Skeletal muscle tissue (tissue), 7 donors: ENCODE measurements around the gene RXRG.

- PRO-cap, 3 experiments = peak in 1 of 3 experiments; most common plus-strand start chr1:165445225 (in 1); most common minus-strand start chr1:165445126 (in 1)
- RAMPAGE, long total RNA = start-site peak on the minus strand at chr1:165444924-165445236, 449 and 272 reads in 2 replicates
- RRBS, 2 experiments = 0% methylated on average over 1 of the region's 35 CpGs
These were observed at the start of gene RXRG for GRCh38 chr1:165444895-165445533. RXRG (minus strand) TSS chr1:165445126.

DNA sequence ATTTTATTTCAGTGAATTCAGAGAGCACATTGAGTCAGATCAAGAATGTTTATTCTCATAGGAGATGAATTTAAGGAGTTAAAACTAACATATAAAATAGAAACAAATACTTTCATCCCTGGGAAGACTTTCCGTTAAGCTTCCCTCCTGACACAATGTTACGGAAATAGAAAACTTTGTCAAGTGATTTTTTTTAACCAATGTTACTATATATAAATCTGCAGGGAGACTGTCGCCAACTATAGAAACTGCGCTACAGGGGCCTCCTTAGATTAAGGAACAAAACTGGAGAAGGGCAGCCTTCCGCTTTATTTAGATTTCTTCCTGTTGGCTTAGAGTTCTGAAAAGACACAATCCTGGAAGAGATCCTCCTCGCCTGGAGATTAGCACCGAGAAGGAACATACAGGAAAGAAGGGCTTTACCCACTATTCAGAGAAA, 1.4 kb downstream of the MGST3 start:
- PRO-cap, 3 experiments = peak in 2 of 3 experiments; most common plus-strand start position 209 of the sequence (in 1); most common minus-strand start position 160 of the sequence (in 1)
- RAMPAGE, long total RNA = no peak
- RRBS, 2 experiments = no CpG with 5 or more reads among the region's 7 CpGs

DNA sequence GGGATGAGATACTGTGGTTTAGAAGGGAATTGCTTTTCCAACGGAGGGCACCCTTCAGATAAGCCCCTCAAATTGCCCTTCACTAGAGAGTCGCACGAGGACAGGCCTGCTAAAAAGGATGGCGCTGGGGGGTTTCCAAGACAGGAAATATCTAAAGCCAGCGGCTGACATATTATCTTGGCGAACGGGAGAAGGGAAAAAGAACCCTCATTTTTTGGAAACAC, 527 bp upstream of the UCK2 start:
- PRO-cap, 3 experiments = no peak in any of the 3 experiments
- RAMPAGE, long total RNA = no peak
- RRBS, 2 experiments = no CpG with 5 or more reads among the region's 7 CpGs

- PRO-cap, 3 experiments = no peak in any of the 3 experiments
- RAMPAGE, long total RNA = no peak
- RRBS, 2 experiments = no CpG with 5 or more reads among the region's 2 CpGs
These were observed 40.9 kb upstream of the FAM78B start for GRCh38 chr1:166207828-166208027.

GRCh38 chr1:166874326-166874972, 1.6 kb downstream of the TADA1 start:
- PRO-cap, 3 experiments = no peak in any of the 3 experiments
- RAMPAGE, long total RNA = no peak
- RRBS, 2 experiments = no CpG with 5 or more reads among the region's 9 CpGs

DNA sequence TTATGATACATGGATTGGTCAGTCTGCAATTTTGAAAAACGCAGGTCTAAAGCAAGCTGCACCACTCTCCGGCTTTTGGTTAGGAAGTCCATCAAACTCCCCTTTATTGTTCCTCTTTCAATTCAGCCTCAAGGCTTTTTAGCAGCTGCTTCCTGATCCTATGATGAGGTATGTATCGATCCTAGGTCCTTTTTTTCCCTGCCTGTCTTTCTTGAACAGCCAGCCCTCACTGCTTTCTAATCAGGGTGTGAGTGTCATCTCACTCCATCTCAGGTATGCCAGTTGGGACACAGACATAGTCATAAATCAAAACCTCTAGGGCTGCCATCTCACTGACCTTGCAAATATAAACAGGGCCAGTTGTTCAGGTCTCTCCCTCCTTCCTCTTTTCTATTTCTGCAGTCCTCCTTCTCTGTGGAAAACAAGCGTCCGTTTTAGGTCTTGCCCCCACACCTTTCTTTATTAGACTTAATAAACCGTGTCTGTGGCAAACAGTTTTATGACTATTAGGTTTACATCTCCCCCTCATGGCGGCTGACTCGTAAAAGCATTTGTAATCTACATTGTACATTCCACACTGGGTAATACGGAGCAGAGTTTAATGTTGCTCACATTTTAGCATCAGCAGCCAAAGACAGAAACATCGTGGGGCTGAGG, 11.5 kb downstream of the STYXL2 start:
- PRO-cap, 3 experiments = peak in 1 of 3 experiments; most common plus-strand start position 401 of the sequence (in 1); most common minus-strand start position 231 of the sequence (in 1)
- RAMPAGE, long total RNA = no peak
- RRBS, 2 experiments = no CpG with 5 or more reads among the region's 10 CpGs

GRCh38 chr1:167219685-167220714, 686 bp upstream of the POU2F1 start:
- PRO-cap, 3 experiments = peak in 3 of 3 experiments; most common minus-strand start chr1:167220536 (in 2)
- RAMPAGE, long total RNA = no peak
- RRBS, 2 experiments = 2 to 3% methylated on average over 16 of the region's 73 CpGs

DNA sequence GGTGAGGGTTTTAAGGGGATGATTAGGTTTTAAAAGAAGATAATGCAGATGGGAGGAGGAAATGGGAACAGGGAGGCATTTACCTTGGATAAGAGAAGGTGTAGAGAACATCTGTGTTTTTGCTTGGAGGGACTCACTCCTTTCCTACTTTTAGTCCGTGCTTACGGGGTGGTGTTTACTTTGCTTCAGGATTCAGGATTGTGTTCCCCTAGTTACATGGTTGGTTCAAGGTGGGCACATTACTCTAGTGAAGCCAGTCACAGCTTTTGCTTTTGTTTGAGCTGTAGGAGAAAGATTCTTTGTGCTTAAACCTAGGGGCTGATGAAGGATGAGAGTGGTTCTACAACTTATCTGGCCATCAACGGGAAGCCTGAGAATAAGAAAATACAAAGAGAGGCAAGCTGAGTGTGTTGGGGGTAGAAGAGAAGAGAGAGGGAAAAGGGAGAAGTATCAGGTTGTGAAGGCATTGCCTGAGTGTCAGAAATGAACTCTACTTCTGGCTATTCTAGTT, 35.2 kb downstream of the POU2F1 start:
- PRO-cap, 3 experiments = no peak in any of the 3 experiments
- RAMPAGE, long total RNA = no peak
- RRBS, 2 experiments = no CpG with 5 or more reads among the region's 3 CpGs

GRCh38 chr1:167331665-167332116, 111.0 kb downstream of the POU2F1 start:
- PRO-cap, 3 experiments = no peak in any of the 3 experiments
- RAMPAGE, long total RNA = no peak
- RRBS, 2 experiments = no CpG with 5 or more reads among the region's 2 CpGs

GRCh38 chr1:167434117-167434496, 84.2 kb downstream of the CD247 start:
- PRO-cap, 3 experiments = no peak in any of the 3 experiments
- RAMPAGE, long total RNA = no peak
- RRBS, 2 experiments = no CpG with 5 or more reads among the region's 4 CpGs

- PRO-cap, 3 experiments = no peak in any of the 3 experiments
- RAMPAGE, long total RNA = no peak
- RRBS, 2 experiments = no CpG with 5 or more reads among the region's 9 CpGs
These were observed 67.4 kb downstream of the CD247 start for GRCh38 chr1:167450700-167451519.

- PRO-cap, 3 experiments = no peak in any of the 3 experiments
- RAMPAGE, long total RNA = no peak
- RRBS, 2 experiments = no CpG with 5 or more reads among the region's 14 CpGs
These were observed 28.3 kb downstream of the CD247 start for GRCh38 chr1:167490009-167490453.

DNA sequence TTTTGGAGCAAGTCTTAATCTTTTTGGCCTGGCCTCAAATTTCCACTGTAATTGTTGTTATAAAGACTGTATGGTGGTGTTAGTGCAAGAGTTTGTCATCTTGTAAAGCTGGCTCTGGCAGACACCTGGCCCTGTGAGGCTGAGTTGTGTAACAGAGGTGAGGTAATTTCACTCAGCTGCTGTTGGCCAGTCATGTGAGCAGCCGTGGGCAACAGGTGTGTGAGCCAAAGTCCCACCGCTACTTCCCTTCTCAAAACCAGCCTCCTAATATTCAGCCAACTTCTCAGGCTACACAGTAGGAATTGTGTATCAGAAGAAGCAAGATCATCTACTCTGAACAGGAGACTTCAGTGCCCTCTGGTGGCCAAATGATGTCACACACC, 2.4 kb upstream of the CREG1 start:
- PRO-cap, 3 experiments = peak in 1 of 3 experiments; most common plus-strand start position 295 of the sequence (in 1); most common minus-strand start position 127 of the sequence (in 1)
- RAMPAGE, long total RNA = no peak
- RRBS, 2 experiments = no CpG with 5 or more reads among the region's 2 CpGs

DNA sequence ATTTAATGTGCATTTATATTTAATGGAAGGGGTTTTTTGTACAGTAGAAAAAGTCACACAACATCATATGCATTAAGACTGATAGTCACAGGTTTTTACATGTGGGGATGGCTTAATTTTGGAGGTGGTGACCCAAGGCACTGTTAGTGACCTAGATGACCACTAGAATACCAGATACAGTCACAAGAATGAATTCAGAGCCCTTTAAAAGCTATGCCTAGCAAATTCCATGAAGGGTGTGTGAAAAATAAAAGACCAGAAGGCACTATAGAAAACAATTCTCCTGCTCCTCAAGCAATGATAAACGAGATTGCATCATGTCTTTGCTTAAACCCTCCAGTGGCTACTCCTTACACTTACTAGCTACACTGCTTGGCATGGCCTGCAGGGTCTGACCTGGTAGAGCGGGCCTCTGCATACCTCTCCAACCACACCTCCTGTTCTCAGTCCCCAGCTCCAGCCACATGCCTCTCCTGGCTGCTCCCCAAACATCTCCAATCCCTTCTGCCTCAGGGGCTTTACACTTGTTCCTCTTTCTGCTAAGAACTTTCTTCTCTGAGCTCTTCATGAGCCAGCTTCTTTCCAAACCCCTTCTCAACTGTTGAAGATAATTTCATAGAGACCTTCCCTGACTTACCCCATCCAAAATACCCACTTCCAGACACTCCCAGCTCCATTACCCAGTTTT, 11.0 kb upstream of the CREG1 start:
- PRO-cap, 3 experiments = no peak in any of the 3 experiments
- RAMPAGE, long total RNA = no peak
- RRBS, 2 experiments = no CpG with 5 or more reads among the region's 2 CpGs

- PRO-cap, 3 experiments = no peak in any of the 3 experiments
- RAMPAGE, long total RNA = no peak
- RRBS, 2 experiments = no CpG with 5 or more reads among the region's 5 CpGs
These were observed 909 bp downstream of the MPZL1 start for GRCh38 chr1:167722701-167723081.

DNA sequence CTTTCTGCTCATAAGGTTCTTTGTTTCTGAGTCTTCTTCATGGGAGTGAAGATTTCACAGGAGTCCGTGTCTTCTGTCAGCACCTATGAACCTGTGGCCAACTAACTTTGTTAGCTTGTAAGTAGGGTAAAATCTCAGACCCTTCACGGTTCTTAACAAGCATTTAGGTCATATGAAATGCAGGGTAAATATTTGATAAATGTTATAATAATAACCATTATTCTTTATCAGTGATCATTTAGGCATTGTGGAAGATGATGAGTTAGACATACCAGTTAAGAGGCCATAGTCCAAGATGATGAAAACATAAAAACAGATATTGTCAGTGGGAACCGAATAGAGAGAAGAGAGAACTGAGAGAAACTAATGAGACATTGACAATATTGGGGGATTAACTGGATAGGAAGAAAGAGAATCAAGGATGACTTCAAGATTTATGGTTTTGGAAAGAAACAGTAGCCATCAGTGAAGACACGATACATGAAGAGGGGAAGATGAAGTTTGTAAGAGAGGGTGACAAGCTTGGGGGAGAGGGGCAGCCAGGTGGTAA, 47.8 kb downstream of the MPZL1 start:
- PRO-cap, 3 experiments = no peak in any of the 3 experiments
- RAMPAGE, long total RNA = no peak
- RRBS, 2 experiments = no CpG with 5 or more reads among the region's 4 CpGs

GRCh38 chr1:167788442-167789572, 67.0 kb downstream of the MPZL1 start:
- PRO-cap, 3 experiments = no peak in any of the 3 experiments
- RAMPAGE, long total RNA = no peak
- RRBS, 2 experiments = no CpG with 5 or more reads among the region's 12 CpGs

DNA sequence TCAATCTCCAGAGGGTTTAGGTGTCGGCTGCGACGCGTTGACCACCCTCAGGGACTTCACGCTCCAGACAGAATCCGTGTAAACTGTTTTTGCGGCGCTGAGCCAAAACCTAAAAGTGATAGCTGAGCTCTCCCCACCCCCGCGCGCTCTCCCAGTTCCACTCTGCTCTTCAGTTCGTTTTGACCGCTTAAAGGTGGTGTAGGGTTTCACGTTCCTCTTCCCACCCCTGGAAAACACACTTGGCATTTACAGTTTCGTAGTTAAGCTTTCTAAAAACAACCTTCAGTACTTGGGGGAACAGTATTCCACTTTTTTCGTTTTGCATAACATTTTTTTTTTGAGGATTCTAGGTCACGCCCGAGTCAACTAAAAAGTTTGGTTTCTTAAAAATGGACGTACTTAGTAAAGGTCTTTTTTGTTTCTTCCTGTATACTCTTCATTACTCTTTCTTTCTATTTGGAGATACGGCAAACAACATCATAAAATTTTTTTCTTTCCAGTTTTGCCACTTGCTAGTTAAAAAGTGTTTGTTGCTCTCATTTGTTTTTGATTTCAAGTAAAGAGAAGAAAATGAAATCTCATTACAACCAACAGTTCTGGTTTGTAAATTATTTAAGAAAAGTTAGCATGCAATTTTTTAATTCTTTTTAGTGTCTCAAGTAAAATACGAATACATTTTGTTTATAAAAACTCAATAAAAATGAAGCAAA, 701 bp upstream of the MPC2 start:
- PRO-cap, 3 experiments = peak in 3 of 3 experiments; most common minus-strand start position 85 of the sequence (in 2)
- RAMPAGE, long total RNA = no peak
- RRBS, 2 experiments = no CpG with 5 or more reads among the region's 21 CpGs

DNA sequence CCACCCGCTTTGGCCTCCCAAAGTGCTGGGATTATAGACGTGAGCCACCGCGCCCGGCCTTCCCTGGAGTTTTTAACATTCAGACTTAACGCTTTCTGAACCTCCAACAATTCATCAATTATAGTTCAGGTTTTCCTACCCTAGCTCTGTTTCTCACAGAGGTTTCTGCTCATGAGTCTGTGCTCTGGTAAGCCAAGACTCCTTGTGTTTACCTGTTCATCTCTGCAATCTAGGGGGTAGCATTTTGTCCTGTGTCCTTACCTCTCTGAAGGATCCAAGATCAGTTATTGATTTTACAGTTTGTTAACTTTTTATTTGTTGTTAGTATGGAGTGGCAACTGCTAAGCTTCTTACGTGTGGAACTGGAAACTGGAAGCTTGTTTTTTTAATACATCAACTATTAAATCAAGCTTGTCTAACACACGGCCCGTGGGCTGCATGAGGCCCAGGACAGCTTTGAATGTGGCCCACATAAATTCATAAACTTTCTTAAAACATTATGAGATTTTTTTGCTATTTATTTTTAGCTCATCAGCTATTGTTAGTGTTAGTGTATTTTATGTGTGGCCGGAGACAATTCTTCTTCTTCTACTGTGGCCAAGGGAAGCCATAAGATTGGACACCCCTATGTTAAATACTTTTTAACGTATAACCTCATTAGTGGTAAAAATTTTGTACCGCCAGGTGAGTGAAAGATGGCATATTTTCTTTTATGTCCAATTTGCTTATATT, 29.2 kb upstream of the MPC2 start:
- PRO-cap, 3 experiments = no peak in any of the 3 experiments
- RAMPAGE, long total RNA = no peak
- RRBS, 2 experiments = no CpG with 5 or more reads among the region's 12 CpGs

DNA sequence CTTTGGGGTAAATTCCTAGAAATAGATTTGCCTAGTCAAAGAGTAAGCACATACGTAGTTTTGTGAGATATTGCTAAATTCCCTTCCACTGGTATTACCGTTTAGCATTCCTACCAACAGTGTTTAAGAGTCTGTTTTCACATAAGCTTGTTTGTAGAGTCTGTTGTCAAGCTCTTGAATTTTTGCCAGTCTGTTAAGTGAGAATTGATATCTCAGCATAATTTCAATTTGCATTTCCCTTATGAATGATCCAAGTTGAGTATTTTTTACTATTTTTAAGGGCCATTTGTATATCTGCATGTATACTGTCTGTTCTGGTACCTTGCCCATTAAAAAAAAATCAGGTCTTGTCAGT, 37.0 kb upstream of the MPC2 start:
- PRO-cap, 3 experiments = no peak in any of the 3 experiments
- RAMPAGE, long total RNA = no peak
- RRBS, 2 experiments = no CpG with 5 or more reads among the region's 2 CpGs